Pulmonary artery (tissue), 1 donor: ENCODE data around the genes NPB, CENPX and FASN.

DNA sequence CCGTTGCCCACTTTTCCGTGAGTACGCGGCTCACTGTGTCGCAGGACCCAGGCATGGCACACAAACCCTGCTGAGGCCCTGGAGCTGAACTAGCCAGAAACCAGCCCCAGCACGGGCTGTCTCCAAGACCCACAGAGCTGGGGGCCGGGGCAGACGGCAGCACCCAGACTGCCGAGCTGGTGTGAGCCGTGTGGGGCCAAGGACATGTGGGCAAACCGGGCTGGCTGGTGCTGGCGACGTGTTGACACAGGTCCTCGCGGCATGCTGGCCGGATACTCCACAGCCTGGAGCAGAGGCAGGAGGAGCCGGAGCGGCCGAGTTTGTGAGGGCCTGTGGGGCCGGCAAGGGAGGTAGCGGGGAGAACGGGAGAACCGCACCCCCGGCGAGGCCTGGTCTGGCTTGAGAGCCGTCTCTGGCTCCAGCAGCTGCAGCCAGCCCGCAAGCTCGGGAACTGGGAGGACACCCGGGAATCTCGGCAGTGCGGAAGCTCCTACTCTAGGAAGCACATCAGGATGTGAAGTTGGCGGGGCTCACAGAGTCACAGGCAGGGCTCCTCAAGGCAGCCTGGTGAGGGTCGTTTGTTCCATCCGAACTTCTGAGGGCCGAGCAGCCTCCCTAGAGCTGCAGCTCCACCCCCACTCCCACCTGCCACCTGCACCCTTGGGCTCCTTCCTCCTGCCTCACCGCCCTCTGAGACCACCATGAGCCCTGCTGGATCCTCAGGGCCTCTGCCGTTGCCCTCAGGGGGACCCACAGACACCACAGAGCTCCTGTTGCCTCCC lies 6.6 kb upstream of the PPP1R27 start:
- PRO-cap: no peak

DNA sequence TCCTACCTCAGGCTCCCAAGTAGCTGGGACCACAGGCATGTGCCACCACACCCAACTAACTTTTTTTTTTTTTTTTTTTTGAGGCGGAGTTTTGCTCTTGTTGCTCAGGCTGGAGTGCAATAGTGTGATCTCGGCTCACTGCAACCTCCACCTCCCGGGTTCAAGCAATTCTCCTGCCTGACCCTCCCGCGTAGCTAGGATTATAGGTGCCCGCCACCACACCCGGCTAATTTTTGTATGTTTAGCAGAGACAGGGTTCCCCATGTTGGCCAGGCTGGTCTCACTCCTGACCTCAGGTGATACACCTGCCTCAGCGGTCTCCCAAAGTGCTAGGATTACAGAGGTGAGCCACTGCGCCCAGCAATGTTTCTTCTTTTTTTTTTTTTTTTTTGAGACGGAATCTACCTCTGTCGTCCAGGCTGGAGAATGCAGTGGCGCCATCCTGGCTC lies 4.0 kb downstream of the P4HB start:
- PRO-cap: no peak

- PRO-cap: no peak
Measured at GRCh38 chr17:81872795-81873337, 1.7 kb upstream of the ARHGDIA start.

- PRO-cap: no peak
Measured at GRCh38 chr17:81901530-81902435, at the start of gene NPB. NPB (plus strand) TSS chr17:81902238.

- PRO-cap: no peak
Measured at GRCh38 chr17:81932222-81933393, 4.5 kb downstream of the PYCR1 start.

DNA sequence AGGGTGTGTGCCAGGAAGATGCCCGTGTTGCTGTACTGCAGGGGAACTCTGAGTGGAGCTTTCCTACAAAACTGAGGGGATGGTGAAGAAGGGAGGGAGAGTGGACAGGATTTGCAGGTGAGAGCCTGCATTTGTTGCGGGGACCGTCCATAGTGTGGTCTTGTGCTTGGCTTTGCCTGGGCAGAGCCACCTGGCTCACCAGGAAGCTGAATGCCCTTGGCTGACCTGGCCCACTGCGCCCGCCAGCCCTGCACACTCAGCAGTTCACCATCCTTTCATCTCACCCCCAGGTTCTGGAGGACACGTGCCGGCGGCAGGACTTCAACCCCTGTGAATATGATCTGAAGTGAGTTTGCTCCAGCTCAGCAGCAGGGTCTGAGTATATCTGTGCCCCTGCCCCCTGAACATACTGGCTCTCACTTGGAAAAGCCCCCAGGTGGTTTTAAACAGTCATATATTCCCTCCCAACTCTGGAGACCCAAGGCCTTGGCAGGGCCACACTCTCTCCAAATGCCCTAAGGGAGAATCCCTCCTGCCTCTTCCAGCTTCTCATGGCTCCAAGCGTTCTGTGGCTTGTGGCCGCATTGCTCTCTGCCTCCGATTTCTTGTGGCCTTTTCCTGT lies 1.6 kb downstream of the ASPSCR1 start:
- PRO-cap: no peak

DNA sequence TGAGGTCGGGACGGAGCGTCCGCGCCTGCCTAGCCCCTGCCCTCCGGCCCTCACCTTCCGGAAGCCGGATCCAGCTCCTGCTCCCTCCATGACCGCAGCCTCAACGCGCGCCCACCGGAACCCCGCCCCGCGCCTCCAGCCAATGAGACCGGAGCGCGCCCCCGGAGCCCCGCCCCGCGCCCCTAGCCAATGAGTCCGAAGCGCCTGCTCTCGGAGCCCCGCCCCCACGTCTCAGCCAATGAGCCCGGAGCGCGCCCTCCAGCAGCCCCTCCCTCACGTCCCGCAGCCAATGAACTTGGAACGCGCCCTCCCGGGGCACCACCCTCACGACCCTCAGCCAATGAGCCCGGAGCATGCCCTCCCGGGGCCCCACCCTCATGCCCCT lies at the start of gene CENPX:
Gene CENPX (minus strand): TSS at position 107 of the 385 bp plus-strand sequence.
- PRO-cap: unidirectional peak, minus-strand start at position 102 of the sequence

DNA sequence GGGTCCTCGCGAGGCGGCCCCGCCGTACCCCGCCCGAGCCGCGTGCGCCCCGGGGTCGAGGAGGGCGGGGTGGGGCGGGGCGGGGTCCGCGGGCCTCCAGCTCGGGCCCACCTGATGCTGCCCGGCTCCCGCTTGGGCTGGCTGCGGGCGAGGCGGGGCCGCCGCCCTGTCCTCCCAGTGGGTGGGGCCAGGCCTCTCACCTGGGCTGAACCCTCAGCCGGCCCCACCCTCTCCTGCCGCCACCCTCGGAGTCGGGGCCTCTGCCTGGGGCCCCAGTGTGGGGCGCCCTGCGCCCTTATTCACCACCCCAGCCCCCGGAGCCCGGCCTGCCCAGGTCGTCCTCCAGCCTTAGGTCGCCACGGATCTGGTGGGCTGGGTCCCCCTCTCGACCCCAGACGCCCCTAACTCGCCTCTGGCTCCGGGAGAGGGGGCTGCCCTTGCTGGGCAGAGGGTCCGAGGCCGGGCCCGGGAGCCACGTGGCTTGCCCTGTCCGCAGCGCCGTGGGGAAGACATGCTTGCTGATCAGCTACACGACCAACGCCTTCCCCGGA lies 488 bp downstream of the RAC3 start:
- PRO-cap: no peak

DNA sequence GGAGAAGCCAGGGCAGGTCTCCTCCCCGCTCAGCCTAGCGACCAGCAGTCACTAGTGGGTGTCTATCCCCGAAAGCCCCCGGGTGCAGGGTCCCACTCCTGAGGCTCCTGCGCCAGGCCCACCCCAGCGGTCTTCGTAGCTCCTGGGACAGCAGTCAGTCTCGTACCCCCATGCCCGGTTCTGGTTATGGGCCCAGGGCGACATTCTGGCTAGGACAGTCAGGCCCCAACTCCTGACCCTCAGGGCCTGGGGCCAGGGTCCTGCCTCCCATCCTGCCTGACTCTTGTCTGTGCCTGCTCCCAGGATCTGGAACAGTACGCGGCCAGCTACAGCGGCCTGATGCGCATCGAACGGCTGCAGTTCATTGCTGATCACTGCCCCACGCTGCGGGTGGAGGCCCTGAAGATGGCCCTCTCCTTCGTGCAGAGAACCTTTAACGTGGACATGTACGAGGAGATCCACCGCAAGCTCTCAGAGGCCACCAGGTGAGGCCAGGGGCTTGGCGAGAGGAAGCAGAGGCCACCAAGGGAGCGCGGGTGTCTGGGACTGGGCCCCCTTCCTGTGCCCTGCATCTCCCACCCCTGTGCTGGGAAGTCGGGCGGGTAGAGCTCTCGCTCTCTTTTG lies 2.0 kb downstream of the GPS1 start:
- PRO-cap: no peak

DNA sequence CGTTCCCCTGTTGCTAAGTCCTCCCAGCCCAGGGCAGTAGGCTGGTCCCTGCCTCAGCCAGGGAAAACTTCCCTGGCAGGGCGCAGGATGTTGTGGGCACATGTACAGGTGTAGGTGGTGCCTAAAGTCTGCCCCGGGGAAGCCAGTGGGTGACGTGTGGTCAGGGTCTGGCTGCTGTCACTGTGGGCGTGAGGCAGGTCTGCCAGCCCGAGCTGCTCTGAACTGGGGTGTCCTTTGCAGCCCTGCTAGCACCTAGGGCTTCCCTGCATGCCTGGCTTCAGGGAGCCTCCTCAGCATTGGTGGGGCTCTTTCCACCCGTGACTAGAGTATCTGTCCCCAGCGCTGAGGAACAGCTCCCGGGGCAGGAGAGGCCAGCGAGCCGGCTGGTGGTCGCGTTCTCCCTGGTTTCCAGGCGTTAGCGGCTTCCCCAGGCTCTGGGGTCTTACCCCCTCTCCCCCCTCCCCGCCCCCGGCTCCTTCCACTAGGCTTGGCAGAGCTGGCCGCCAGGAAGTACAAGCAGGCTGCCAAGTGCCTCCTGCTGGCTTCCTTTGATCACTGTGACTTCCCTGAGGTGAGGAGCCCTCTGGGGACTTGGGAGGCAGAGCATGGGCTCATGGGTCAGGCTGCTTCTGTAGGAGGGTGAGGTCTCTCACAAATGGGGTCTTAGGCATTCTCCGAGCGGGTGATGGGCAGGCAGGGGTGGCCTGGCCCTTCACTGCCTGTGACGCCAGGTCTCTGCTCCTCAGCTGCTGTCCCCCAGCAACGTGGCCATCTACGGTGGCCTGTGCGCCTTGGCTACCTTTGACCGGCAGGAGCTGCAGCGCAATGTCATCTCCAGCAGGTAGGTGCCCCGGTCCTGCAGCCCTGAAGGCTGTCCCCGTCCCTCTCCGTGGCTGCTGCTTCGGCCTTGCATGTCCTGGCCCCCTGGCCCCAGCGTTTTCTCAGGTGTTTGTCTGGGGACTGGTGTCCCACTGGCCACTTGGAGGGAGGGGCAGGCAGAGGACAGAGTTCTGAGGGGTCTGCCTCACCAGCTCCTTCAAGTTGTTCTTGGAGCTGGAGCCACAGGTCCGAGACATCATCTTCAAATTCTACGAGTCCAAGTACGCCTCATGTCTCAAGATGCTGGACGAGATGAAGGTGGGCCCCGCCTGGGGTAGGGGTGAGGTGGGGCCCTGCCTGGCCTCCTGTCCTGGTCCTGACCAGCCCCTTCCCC lies 4.0 kb downstream of the GPS1 start:
- PRO-cap: no peak

- PRO-cap: no peak
Measured at GRCh38 chr17:82080012-82080694, 14.5 kb upstream of the DUS1L start.

GRCh38 chr17:82083718-82084447 lies 14.2 kb downstream of the FASN start:
- PRO-cap: no peak

DNA sequence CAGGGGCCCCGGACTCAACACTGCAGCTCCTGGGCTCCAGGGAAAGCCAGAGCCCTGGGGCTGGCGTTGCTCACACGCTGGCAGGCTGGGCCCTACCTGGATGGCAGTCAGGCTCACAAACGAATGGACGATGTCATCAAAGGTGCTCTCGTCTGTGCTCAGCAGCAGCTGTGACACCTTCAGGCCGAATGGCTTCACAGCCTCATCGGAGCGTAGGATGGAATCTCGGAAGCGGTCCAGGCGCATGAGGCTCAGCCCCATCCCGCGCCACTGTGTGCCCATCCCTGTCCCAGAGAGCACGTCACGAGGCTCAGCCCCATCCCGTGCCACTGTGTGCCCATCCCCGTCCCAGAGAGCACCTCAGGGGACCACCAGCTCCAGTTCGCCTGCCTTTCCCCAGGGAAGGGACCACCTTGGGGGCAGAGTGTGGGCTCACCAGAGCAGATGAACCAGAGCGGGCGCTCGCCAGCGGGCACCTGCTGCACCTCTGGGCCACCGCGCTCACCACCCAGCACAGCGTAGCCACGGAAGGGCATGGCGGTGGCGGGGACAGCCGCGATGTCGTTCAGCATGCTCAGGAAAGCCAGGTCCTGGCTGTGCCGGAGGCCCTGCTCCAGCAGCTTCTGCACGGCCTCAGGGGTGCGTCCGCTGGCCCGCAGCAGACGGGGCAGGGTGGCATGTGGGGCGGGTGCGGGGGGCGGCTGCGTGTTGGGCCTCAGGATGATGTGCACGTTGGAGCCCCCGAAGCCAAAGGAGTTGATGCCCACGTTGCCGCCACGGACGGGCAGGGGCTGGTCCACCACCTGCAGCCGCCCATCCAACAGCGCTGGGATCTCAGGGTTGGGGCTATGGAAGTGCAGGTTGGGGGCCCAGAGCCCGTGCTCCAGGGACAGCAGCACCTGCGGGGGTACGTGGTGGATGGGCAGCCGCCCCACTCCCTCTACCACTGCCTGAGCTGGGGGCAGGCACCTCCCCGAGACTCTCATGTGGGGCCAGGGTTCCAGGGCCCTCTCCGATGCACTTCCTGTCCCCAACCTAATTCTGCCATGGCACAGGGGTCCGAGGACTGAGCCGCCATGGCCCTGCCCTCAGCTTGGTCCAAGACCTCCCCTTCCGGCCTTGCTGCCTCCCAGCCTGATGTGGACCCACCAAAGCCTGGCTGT lies 6.9 kb downstream of the FASN start:
- PRO-cap: no peak

DNA sequence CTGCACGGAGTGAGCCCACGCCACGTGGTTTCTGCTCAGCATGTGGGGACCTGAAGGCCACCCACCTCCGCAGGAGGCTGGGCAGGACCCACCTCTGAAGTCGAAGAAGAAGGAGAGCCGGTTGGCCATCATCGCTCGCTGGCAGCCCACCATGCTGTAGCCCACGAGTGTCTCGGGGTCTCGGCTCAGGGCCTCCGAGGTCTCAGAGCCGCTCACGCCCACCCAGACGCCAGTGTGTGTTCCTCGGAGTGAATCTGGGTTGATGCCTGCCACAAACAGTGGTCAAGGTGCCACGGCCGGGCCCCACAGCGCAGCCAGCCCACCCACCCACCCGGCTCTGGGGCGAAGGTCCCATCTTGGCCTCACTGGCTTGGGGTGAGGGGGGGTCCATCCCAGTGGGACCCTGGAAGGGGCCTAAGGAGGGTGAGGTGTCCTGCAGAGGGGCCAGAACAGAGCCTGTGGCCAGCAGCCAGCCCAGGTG lies 4.5 kb downstream of the FASN start:
- PRO-cap: no peak

- PRO-cap: bidirectional peak, plus-strand start at chr17:82098516, minus-strand start at chr17:82098236
Measured at GRCh38 chr17:82097979-82098630, at the start of gene FASN. FASN (minus strand) TSS chr17:82098236.

- PRO-cap: no peak
Measured at GRCh38 chr17:82105700-82106960, 8.1 kb upstream of the FASN start.

DNA sequence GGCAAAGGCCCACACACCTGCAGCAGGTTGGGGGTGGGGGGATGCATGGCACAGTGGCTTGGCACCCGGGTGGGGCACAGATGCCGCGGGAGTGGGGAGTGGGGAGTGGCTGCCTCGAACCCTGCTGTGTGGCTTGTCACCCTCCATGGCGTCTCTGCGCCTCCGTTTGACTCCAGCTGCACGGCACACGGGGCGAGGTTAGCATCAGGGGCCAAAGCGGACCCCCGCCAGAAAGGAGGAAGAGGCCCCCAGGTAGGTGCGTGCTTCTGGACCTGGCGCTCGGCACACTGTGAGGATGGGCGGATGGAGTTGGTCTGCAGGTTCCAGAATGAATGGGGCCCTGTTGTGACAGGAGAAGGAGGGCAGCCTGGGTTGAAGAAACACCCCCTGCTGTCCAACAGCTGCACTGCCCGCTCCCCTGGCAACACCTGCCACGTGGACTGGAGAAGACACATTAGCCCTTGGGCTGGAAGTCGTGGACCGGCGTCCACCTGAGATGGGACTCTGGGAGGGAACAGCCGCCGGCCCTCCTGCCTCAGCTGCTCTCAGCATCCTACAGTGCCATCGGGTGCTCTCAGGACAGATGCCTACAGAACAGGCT lies 9.3 kb upstream of the FASN start:
- PRO-cap: no peak

DNA sequence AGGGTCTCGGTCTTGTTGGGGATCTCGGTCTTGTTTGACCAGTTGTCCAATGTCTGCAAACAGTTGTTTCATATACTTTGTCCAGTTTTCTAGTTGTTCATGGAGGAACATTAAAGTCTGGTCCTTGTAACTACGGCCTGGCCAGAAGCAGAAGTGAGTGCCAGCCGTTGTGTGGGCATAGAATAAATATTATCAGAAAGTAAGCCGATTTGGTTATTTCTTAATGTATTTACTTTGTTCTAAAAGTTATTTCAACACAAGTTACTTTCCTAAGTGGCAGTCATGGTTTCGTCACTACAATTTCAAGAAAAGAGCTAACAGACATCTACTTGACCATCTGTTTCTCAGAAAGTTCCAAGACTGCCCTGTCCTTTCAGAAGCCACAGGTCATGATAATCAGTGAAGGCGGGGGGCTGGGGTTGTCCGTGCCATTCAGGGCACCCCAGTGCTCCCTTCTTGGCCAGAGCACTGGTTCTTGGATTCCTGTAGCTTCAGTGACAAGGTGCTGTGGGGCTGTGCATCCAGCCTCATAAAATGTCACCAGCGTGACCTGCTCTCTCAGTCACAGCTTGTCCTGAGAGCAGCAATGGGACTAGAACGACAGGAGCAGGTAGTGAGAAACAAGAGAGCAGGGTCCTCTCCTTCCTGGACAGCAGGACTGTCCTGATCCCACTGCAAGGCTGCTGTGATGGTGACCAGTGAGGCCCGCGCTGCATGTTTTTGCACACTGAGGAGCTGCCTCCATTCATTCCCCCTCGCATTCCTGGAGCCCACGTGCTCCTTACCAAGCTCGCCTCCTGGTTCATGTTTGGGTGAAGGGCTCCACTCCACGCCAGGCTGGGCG lies 15.0 kb upstream of the FASN start:
- PRO-cap: no peak

GRCh38 chr17:82114728-82115462 lies 16.9 kb upstream of the FASN start:
- PRO-cap: no peak

GRCh38 chr17:82118550-82119261 lies 20.7 kb upstream of the FASN start:
- PRO-cap: no peak